Skin of body (tissue), 2 donors: Measurements from ENCODE around the gene ABCA12.

DNA sequence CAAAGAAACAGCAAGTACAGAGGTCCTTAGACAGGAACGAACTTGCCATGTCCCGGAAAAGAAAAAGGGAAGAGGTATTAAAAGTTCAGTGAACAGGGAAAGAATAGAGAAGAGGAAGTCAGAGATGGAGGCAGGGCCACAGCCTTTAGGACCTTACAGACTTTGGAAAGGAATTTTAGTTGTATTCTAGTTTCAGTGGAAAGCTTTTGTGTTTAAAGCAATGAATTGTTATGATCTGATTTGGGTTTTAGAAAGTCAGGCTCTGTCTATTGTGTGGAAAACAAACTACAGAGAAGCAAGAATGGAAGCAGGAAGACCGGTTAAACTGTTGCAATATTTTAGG is 22.0 kb downstream of the IKZF2 start:
- RAMPAGE, long total RNA, result no peak

DNA sequence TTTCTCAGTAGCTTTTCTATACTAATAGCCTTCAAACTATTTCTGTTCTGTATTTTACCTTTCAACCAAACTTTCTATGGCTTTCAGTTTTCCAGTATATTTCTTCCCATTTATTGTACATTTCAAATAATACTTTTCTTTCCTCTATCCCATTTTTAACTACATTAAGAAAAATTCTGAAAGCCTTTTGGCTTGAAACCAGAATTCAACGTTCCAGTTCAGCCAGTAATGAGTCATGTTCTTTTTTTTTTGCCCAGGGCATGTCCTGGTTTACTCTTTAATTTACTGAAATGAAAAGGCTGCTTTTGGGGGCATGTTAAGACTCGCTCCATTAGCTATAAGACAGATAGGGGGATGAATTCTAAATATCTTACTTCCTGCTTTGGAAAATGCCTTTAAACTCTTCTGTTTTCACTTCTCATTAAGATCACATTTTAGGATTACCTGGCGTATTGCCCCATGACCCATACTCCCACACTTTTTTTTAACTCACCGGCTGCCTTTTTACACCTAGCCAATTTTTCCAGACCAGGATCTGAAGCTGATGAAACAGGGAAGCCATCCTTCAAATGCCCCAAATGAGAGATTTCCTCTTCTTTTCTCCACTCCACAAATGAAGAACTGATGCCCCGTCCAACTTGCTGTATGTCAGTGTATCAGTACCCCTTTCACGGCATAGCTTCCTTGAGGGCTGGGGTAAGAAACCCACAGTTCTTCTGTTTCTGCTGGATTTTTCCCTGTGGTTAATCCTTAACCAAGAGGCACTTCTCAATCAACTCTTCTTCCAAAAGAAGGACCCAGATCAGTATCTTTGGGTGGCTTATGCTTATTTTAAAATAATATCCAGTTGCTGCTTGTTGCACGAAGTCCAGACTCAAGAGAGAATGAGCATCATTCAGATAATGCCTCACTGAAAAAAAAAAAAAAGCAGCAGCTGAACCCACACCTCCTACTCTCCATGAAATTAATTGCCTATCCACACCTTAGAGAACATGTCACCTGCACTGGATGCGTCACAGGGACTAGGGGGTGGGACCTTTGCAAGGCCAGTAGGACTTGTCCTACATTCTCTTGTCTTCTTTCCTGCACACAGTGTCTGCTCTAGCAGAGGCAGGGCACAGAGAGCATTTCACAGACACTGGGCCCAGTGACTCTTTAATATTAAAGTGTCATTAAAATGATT is at the start of gene ABCA12:
TSS of gene ABCA12 (minus strand) at position 980 of the 1,183 bp plus-strand sequence.
- RAMPAGE, long total RNA, result no peak

- RAMPAGE, long total RNA, result no peak
These were observed 37.0 kb downstream of the ATIC start for GRCh38 chr2:215348687-215349401.

DNA sequence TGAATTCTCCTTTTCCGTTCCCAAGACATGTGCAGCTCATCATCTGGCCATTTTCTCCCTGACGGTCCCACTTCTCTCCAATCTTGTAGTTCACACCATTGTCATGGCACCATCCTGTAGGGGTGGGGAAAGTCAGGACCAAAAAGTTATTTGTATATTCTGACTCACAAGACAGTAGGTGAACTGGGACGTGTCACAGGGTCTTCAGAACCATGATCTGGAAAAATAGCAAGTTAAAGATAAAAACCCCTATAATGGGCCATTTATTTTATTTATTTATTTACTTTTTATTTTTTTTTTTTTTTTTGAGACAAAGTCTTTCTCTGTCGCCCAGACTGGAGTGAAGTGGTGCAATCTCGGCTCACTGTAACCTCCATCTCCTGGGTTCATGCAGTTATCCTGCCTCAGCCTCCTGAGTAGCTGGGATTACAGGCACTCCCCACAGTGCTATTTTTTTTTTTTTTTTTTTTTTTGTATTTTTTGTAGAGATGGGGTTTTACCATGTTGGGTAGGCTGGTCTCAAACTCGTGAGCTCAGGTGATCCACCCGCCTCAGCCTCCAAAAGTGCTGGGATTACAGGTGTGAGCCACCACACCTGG is 53.8 kb downstream of the ATIC start:
- RAMPAGE, long total RNA, result no peak

DNA sequence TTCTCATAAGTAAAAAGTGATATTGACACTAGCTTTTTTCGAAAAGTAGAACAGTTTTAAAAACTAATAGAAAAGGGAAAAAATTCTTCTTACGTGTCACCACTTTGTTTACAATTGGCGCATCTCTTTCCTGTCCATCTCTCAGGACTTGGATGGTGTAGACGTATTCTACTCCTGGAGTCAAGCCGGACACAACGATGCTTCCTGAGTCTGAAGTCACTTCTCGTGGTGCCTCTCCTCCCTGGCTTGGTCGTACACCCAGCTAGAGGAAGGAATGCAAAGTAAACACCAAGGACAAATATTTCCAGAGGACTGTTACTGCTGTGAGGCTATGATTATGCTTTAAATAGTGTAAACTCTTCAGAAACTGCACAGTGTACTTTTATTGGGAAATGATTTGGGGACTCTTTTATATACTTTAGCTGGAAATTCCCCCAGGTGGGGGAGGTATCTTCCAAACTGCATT is 38.2 kb downstream of the FN1 start:
- RAMPAGE, long total RNA, result no peak

GRCh38 chr2:215900354-215900688 is 113.0 kb downstream of the MREG start:
- RAMPAGE, long total RNA, result no peak

DNA sequence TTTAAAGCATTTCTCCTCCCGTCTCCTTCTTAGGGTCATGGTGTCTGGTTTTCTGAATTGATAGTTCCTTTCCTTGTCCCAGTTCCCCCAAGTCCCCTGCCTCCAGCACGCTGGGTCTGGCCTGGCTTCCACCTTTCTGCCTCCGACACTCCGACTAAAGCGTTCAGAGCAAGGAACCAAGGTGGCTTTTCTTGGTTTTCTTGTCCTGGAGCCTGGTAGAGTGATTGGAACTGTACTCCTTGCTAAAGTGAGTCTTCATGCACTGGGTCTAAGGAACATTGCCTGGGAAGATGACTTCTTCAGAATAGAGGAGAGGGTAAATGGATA is 109.1 kb downstream of the MREG start:
- RAMPAGE, long total RNA, result no peak

DNA sequence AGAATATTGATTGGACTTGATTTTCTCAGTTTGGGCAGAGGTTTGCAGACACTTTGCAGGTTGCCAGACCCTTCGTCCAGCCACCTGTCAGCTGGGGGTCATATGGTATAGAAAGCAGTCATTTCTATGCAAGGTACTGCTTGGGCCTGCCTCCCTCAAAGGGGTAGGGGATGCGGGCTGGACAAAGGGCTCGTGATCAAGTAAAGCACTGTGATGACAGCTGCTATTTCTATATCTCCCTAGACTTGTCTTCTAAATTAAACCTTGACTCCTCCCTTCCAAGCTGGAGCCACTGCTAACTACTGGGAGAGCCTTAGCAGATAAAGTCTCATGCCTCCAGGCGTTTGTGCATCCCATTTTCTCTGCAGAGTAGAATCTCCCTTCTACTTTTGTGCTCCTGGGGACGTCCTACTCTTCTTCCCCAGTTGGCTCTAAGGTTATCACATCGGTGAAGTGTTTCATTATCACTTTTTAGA is 815 bp upstream of the XRCC5 start:
- RAMPAGE, long total RNA, result no peak

DNA sequence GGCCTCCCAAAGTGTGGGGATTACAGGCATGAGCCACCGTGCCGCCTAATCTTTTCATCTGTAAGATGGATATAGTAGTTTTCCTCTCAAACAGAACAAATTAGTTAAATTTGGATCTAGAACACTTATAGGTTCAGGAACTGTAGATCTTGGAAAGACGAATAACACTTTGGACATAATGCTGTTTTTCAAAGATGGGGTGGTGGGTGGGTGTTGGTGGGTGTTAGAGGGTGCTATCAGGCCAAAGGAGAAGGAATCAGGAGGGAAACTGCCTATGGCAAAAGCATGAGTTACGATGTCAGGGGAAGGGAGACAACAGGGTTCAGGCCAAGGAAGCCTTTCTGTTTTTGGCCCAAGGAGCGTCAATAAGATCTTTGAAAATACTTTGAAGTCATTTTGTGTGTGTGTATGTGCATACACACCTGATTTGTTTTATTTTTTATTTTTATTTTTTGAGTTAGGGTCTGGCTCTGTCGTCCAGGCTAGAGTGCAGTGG is 6.8 kb downstream of the RPL37A start:
- RAMPAGE, long total RNA, result no peak

DNA sequence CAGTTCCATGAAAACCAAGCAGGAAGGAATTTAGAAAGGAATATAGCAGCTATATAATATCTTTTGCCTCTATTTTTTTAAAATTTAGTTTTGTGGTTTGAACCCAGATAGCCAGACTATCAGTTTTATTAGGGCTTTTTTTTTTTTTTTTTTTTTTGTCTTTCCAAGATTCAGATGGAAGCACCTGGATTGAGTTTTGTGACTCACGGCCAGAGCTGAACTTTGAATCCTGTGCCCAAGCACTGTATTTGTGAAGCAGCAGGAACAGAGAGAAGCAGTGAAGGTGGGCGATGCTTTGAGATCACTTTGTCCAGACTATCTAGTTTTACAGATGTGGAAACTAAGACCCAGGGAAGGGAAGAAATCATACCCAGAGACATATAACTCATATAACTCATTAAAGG is 33.9 kb downstream of the RPL37A start:
- RAMPAGE, long total RNA, result no peak

DNA sequence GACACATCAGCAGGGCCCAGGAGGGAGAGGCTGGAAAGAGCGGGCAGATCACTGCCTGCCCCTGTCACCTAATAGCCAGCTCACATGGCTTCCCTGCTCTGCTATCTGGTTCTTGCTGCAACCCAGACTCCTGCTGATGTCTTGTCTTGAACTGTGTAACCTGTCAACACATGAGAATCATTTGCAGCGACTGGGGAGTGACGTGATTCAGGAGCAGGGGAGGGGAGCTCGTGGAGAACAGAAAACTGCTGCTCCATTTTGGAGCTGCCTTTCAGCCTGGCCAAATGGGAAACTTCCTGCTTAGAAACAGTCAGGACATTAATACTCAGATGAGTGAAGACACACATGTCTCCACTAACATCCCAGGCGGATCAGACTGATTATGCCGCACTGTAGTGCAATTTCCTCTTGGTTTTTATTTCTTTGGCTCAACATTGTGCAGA is 38.1 kb downstream of the RPL37A start:
- RAMPAGE, long total RNA, result no peak

GRCh38 chr2:216539788-216540582 is 41.3 kb downstream of the RPL37A start:
- RAMPAGE, long total RNA, result no peak

- RAMPAGE, long total RNA, result no peak
These were observed 1.7 kb downstream of the IGFBP2 start for GRCh38 chr2:216634573-216635599.

DNA sequence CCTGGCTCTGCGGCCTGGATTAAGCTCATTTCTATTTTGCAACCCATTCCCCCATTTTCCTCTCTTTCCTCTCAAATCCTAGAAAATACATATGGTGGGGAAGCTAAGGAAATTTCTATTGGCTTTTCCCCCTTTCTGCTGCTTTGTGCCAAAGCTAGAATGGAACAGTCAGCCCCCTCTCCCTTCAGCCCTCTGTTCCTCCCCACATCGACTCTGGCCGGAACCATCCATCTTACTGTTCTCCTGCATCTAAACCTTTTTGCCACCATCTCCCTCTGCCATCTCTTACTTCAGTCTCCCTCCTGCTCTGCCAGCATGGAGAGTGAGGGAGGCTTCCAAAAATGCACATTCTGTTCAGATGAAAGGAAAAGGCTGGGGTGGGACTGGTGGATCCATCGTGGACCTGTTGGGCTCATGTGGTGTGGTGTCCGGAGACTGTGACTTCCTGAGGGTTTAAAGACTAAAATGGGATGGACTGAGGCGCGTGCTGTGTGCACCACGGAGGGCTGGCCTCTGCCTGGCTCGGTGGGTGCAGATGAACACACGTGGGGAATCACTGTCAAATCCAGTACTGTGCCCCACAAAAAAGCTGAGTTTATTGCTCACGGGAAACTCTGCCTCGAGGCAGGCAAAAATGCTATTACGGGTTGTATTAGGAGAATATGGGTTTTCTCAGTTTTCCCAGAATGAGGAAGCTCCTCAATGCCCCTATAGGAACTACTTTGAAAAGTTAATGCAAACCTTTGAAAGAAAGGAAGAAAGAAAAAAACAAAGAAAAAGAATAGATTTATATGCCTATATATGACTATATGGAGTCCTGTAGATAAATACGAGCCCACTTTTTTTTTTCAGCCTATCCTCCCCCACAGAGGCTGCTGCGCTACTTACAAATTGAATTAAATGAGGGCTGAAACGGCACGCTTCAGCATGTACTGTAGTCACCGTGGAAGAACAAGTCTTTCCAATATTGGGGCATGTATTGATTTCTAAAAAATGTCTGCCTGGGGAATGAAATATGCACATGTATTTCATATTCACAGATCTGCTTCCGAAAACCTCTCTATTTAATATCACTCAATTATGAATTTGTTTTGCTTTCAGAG is 20.0 kb downstream of the IGFBP5 start:
- RAMPAGE, long total RNA, result no peak

- RAMPAGE, long total RNA, result no peak
These were observed 4.8 kb downstream of the IGFBP5 start for GRCh38 chr2:216690243-216691260.

- RAMPAGE, long total RNA, result no peak
These were observed 1.3 kb downstream of the IGFBP5 start for GRCh38 chr2:216693665-216694927.

DNA sequence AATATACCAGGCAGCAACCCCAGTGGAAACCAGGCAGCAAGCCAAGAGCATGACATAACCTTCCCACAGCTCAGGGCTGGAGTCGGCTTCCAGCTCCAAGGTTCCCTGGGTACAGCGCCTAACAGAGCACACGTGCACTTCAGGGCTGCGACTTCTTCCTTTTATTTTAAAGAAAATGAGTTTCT is 30.3 kb downstream of the TNP1 start:
- RAMPAGE, long total RNA, result no peak

DNA sequence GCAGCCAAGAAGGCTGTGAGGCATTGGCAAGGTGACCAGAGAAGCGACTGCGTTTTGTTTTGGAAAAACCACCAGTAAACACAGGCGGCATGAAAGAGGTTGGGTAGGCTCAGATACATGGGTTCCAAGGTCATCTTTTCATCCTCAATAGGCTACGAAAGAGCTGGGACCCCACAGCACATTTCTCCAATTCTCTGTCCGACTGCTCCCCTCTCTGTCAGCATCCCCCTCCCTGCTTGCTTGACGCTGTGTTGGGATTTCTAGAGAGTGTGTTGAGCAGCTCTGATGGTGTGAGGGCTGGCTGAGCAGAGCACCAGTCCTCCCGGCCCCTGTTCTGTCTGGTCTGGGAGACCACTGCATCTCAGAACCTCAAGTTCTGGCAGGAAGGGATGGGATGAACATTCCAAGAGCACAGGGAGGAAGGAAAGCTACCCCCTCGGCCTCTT is 74.0 kb upstream of the TNP1 start:
- RAMPAGE, long total RNA, result no peak

- RAMPAGE, long total RNA, result no peak
These were observed 388.6 kb upstream of the TNP1 start for GRCh38 chr2:217248160-217249114.

DNA sequence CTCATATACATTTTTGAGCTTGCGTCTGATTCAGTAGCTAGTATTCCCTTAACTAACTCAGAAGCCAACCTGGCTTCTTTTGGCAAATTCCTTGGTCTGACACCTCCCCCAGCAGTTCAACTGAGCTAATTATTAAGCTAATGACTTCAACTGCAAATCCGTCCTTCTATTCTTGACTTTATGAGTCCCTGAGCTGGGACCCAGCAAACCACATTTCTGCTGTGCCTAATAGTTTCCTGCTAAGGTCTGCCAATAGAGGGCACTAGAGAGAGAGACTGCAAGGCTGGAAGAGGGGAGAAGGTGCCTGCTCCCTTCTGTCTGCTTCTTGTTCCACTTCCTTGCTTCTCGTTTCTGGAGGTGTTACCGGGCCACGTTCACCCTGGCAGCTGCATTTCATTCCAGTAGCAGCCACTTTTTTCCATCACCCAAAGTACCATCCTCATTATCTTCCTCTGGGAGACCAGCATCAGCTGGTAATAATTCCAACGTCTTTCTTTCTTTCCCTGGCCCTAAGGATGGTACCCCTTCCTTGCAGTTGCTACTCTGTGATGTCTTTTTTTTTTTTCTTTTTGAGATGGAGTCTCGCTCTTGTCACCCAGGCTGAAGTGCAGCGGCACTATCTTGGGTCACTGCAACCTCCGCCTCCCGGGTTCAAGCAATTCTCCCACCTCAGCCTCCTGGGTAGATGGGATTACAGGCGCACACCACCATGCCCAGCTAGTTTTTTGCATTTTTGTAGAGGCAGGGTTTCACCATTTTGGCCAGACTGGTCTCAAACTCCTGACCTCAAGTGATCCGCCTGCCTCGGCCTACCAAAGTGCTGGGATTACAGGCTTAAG is 351.9 kb downstream of the TNS1 start:
- RAMPAGE, long total RNA, result no peak